ENCODE measurements around a stretch of chr22.

DNA sequence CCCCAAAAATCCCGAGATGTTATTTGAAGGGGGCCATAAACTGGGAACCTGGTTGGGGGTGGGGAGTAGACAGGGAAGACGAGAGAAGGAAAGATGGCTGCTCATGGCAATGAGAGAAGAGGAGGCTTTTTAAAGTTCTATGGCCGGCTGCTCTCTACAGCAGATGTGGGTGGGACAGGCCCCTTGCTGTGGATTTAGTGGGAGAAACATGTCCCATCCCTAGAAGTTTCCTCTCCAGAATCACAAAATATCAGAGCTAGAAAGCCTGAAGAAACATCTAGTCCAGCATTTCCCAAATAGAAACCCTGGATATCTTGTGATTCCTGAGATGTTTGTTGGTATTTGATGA lies 38.1 kb downstream of the ISX start:
- PRO-cap, 6 experiments: no peak in any of the 6 experiments
- RAMPAGE, long total RNA, 2 experiments: no peak in any of the 2 experiments
- RRBS: no CpG with 5 or more reads among the region's 3 CpGs

DNA sequence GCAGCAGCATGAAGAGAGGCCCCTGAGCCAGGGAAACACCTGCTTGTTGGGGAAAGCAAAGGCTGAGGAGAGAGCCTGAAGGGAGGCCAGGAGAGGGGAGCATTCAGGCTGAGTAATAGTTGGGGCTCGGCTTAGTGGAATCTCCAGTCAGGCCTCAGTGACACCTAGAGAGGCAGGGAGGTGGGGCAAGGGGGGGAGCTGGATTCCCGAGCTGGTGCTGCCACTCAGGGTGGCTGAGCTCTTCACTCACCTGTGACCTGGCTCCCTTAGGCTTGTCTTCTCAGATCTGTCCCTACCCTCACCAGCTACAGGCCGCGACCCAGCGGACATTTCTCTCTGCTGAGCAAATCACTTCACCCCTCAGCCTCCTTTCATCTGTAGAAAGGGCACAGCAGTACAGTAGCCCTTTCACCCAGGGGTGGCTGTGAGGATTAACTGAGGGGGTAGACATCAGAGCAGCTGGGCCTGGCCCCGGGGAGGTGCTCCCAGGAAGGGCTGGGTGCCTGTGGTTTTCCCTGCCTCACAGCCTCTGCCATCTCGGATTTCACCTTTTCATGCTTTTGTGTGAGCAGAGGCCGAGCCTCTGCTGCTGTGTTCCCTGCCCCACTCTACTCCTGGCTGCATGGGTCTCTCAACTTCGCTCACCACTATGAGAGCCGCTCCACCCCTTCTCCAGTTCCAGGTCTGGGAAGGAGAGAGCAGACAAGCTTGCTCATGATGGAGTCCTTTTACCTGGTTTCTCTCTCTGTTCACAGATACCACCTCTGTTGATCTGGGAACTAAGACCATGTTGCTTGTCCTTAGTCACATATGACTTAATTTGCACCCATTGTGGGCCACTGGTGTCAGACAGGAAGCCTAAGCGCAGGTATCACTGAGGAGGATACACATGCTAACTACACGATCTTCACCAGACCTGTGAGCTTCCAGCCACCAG lies 26.6 kb downstream of the MCM5 start:
- PRO-cap, 6 experiments: no peak in any of the 6 experiments
- RAMPAGE, long total RNA, 2 experiments: no peak in any of the 2 experiments
- RRBS: no CpG with 5 or more reads among the region's 12 CpGs

- PRO-cap, 6 experiments: no peak in any of the 6 experiments
- RAMPAGE, long total RNA, 2 experiments: no peak in any of the 2 experiments
- RRBS: no CpG with 5 or more reads among the region's 6 CpGs
These were observed 42.5 kb upstream of the RASD2 start for GRCh38 chr22:35498209-35498476.

GRCh38 chr22:36140201-36141376 lies 20.0 kb downstream of the APOL3 start:
- PRO-cap, 6 experiments: no peak in any of the 6 experiments
- RAMPAGE, long total RNA, 2 experiments: no peak in any of the 2 experiments
- RRBS: no CpG with 5 or more reads among the region's 15 CpGs

GRCh38 chr22:36142934-36143963 lies 17.3 kb downstream of the APOL3 start:
- PRO-cap, 6 experiments: no peak in any of the 6 experiments
- RAMPAGE, long total RNA, 2 experiments: no peak in any of the 2 experiments
- RRBS: no CpG with 5 or more reads among the region's 7 CpGs

DNA sequence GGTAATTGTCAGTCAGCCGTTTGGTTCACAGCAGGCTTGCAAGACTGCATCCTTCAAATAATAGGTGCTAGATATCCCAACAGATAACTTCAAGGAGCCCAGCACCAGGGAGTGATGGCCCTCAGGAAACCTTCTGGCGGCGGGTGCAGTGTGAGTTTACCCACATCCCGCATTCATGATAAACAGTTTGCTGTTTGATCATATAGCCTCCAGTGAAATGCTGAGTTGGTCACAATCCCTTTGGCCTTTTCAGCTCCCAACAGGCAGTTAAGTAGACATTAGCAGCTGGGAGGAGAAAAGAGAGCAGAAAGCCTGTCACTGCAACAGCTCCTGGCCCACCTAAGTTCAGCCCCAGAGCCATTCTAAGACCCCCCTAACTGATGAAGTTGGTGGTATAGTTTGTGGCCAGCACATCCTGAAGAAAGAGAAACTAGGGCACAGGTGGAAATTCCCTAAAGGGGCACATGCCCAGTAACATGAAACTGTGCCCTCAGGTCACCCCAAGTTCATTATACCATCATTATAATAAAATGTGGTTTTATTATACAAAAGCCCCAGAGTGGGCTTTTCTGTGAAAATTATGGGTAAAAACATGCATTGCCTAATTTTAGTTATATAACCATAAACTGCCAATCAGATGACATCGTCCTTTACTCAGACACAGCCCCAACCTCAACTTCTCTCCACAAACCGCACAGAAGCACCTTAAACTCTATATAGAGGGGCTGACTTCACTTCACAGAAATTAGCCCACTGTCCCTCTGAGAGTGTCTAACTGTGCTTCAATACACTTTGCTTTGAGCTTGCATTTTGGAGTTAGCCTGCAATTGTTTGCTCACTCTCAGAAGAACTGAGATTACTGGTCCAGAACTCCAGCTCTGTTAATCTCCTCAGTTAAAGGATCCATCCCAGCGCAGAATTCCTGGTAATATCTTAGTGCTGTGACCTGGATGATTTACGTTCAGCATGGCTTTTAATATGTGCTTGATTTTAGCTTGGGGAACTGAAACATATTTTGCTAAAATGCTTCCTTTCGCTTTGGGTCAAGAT lies 1.6 kb upstream of the APOL3 start:
- PRO-cap, 6 experiments: no peak in any of the 6 experiments
- RAMPAGE, long total RNA, 2 experiments: no peak in any of the 2 experiments
- RRBS: no CpG with 5 or more reads among the region's 9 CpGs

GRCh38 chr22:36258397-36259792 lies 6.0 kb downstream of the APOL1 start:
- PRO-cap, 6 experiments: no peak in any of the 6 experiments
- RAMPAGE, long total RNA, 2 experiments: no peak in any of the 2 experiments
- RRBS: no CpG with 5 or more reads among the region's 25 CpGs

GRCh38 chr22:36291808-36292372 lies 39.0 kb downstream of the APOL1 start:
- PRO-cap, 6 experiments: no peak in any of the 6 experiments
- RAMPAGE, long total RNA, 2 experiments: no peak in any of the 2 experiments
- RRBS: no CpG with 5 or more reads among the region's 20 CpGs

DNA sequence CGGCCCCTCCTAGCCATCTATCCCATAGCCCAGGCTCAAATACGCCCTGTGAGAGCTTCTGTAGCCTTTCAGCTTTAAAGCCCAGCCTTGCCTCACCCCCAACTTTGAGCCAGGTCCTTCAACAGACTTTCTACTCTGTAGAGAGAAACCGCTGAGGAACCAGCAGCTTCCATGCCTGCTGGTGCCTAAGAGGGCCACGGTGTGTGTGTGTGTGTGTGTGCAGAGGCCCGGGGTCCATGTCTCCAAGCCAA lies 42.2 kb downstream of the APOL1 start:
- PRO-cap, 6 experiments: no peak in any of the 6 experiments
- RAMPAGE, long total RNA, 2 experiments: no peak in any of the 2 experiments
- RRBS: no CpG with 5 or more reads among the region's 5 CpGs

DNA sequence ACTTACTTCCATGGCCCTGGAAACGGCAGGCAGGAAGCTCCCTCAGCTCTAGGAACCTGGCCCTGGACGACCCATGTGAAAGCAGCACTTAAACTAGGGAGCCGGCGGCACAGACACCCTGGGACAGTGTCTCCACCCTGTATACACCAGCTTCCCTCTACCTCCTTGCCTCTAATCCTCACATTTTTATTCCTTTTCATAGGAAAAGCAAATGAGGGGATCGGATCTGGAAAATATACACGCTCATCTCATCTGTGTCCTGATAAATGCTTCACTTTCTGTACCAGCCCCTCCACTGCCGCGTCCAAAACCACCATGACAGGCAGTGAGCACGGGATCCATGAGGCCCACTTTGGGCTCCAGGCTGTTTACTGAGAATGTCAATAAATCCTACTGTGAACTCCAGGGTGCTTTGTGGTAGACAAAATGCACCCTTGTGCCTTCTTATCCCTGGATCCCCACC lies 65.0 kb downstream of the MYH9 start:
- PRO-cap, 6 experiments: no peak in any of the 6 experiments
- RAMPAGE, long total RNA, 2 experiments: no peak in any of the 2 experiments
- RRBS: no CpG with 5 or more reads among the region's 9 CpGs

- PRO-cap, 6 experiments: peak in 2 of 6 experiments; most common minus-strand start chr22:36328068 (in 1)
- RAMPAGE, long total RNA, 2 experiments: no peak in any of the 2 experiments
- RRBS: no CpG with 5 or more reads among the region's 10 CpGs
These were observed 60.0 kb downstream of the MYH9 start for GRCh38 chr22:36327715-36328154.

GRCh38 chr22:36339106-36339889 lies 48.5 kb downstream of the MYH9 start:
- PRO-cap, 6 experiments: peak in 2 of 6 experiments; most common plus-strand start chr22:36339465 (in 1); most common minus-strand start chr22:36339316 (in 2)
- RAMPAGE, long total RNA, 2 experiments: no peak in any of the 2 experiments
- RRBS: no CpG with 5 or more reads among the region's 5 CpGs

GRCh38 chr22:36348715-36349453 lies 38.9 kb downstream of the MYH9 start:
- PRO-cap, 6 experiments: no peak in any of the 6 experiments
- RAMPAGE, long total RNA, 2 experiments: no peak in any of the 2 experiments
- RRBS: no CpG with 5 or more reads among the region's 19 CpGs

DNA sequence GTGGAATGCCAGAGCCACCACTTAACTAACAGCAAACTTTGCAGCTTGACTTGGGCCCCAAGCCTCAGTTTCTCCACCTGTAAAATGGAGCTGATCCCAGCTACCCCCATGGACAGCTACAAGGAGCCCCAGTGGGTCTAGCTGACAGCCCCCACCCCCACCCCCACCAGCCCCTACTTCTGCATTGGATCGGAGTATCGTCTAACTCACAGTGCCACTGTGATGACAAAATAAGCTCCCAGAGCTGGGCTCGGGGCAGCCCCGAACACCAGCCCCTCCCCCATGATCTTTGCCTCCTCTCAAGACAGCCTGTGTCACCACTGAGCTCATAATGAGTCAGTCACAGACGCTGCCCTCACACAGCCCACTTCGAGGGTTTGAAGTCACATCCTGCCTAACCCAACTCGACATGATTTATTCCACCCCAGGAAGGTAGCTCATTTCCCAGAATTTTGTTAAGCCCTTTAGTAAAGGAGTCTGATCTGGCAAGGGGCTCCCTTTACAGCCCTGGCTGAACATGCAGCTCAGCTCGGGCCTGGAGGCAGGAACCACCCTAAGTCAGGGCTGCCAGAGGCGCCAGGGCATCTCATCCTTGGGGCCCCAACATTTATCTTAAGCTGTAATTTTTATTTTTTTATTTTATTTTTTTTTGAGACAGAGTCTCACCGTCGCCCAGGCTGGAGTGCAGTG lies 22.8 kb downstream of the MYH9 start:
- PRO-cap, 6 experiments: peak in 2 of 6 experiments; most common plus-strand start position 467 of the sequence (in 2); most common minus-strand start position 333 of the sequence (in 2)
- RAMPAGE, long total RNA, 2 experiments: no peak in any of the 2 experiments
- RRBS: no CpG with 5 or more reads among the region's 11 CpGs

DNA sequence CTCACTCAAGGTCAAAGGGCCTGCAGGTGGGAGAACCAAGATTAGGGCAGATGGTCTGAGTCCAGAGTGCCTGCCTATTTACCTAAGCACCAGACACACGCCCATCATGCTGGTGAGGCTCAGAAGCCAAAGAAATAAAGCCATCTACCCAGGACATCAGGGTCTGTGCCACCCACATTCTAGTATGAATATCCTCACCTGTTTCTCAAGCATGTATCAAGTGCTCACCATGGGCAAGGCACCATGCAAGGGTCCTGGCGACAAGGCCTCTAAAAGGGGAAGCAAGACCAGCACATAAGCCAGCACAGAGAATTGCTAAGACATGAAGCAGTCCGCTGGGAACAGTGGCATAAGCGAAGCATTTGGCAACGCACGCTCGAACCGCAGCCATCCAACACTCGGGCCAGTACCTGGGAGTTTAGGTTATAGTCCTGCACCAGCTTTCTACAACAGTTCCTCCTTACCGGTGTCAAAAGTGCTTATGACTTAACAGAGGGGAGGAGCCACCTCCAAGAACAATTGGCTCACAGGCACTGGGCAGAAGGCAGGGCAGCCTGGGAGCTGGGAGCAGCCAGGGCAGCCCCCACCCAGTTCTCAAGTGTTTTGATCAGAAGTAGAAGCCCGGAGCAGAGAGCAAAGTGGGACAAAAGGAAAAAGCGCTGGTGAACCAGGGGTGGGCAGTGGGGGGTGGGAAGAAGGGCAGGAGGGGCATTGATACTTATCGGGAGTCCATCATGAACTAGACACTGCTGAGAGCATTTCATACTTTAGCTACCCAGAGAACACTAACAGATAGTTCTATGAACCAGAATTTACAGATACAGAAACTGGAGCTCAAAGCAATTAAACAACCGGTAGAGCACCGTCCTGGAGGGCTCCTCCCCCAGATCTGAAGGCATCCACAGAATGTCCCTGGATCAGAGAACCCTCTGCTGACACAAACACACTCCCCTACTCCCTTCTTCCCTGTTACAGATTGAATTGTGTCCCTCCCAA lies 17.3 kb downstream of the MYH9 start:
- PRO-cap, 6 experiments: peak in 6 of 6 experiments; most common plus-strand start position 540 of the sequence (in 6); most common minus-strand start position 422 of the sequence (in 2)
- RAMPAGE, long total RNA, 2 experiments: no peak in any of the 2 experiments
- RRBS: no CpG with 5 or more reads among the region's 15 CpGs

- PRO-cap, 6 experiments: peak in 1 of 6 experiments; most common minus-strand start chr22:36382695 (in 1)
- RAMPAGE, long total RNA, 2 experiments: no peak in any of the 2 experiments
- RRBS: no CpG with 5 or more reads among the region's 3 CpGs
These were observed 5.2 kb downstream of the MYH9 start for GRCh38 chr22:36382605-36382874.

- PRO-cap, 6 experiments: no peak in any of the 6 experiments
- RAMPAGE, long total RNA, 2 experiments: no peak in any of the 2 experiments
- RRBS: no CpG with 5 or more reads among the region's 7 CpGs
These were observed 36.1 kb downstream of the TXN2 start for GRCh38 chr22:36445232-36445825.

DNA sequence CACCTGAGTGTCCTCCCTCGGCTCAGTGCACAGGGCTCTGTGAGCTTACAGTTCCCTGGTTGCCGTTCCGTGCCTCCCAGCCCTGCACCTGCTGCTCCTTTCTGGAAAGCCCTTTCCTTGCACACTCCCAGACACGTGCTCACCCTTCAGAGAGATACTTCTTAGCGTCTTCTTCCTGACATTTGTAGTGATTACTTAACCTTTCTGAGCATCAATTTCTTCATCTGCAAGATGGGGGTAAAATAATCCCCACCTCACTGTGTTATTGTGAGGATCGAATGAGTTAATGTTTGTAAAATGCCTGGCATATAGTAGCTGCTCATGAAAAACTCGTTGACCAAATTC lies 25.5 kb downstream of the TXN2 start:
- PRO-cap, 6 experiments: no peak in any of the 6 experiments
- RAMPAGE, long total RNA, 2 experiments: no peak in any of the 2 experiments
- RRBS: no CpG with 5 or more reads among the region's 7 CpGs

GRCh38 chr22:36470557-36471006 lies 10.9 kb downstream of the TXN2 start:
- PRO-cap, 6 experiments: no peak in any of the 6 experiments
- RAMPAGE, long total RNA, 2 experiments: no peak in any of the 2 experiments
- RRBS: no CpG with 5 or more reads among the region's 7 CpGs

DNA sequence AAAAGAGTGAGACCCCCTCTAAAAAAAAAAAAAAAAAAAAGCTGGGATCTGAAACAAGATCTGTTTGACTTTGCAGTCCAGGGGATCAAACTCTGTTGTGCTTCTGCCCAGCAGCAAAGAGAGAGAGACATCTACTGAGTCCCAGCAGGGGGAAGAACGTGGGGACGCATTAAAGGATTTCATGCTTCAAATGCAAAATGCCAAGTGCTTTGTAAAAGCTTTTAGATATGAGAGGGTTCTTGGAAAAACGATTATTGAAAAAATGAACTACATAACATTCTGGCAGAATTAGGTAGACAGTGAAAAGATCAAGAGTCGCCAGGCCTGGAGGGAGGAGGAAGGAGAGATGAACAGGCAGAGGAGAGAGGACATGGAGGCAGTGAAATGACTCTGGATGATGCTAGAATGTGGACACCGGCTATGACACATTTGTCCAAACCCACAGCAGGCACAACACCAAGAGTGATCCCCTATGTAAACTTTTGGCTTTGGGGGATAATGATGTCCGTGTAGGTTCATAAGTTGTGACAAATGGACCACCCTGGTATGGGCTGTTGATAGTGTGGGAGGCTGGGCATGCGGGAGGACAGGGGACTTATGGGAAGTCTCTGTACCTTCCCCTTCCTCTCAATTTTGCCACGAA lies 9.4 kb downstream of the TXN2 start:
- PRO-cap, 6 experiments: no peak in any of the 6 experiments
- RAMPAGE, long total RNA, 2 experiments: no peak in any of the 2 experiments
- RRBS: no CpG with 5 or more reads among the region's 8 CpGs